Transverse colon (tissue), 4 donors: ENCODE data around the genes CAVIN2, HECW2 and CCDC150.

- PRO-cap = no peak
- RAMPAGE, long total RNA, 4 experiments = no peak in any of the 4 experiments
Measured at GRCh38 chr2:191677938-191677991, 171 bp upstream of the NABP1 start.

DNA sequence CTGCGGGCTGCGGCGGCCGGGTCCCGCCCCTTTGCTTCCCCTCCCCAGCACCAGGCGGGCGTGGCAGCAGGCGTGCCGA, 105 bp upstream of the NABP1 start:
- PRO-cap = no peak
- RAMPAGE, long total RNA, 4 experiments = no peak in any of the 4 experiments

DNA sequence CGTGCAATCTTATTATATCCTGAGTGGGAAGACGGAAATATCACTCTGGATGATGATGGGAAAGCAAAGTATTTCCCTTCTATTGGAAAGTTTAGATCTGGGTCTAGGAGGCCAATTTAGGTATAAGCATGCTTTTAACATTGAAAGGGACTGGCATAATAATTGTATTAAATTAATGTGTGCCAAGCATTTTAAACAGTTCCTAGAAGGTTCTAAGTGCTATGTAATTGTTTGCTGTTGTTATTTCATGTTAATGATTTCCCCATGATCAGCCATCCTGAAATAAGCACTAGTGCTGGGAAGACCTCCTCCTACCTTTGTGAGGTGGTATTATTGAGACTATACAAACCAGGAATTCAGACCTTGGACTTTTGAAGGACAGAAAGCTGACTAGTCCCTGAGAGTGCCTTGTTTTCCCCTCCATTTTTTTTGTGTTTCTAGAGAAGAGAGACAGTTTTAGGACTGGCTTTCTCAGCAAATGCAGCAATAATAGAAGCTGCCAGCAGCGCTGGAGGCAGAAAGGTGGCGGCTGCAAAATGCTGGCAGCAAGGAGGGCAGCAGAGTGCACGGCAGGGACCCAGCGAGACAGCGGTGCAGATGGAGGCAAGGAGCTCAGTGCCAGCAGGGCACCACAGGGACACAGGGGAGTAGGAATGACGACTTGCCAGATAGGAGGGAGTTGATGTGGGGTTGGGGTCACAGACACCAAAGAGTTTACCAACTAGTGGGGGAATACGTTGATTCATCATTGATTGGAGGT, 25.2 kb downstream of the NABP1 start:
- PRO-cap = no peak
- RAMPAGE, long total RNA, 4 experiments = no peak in any of the 4 experiments

DNA sequence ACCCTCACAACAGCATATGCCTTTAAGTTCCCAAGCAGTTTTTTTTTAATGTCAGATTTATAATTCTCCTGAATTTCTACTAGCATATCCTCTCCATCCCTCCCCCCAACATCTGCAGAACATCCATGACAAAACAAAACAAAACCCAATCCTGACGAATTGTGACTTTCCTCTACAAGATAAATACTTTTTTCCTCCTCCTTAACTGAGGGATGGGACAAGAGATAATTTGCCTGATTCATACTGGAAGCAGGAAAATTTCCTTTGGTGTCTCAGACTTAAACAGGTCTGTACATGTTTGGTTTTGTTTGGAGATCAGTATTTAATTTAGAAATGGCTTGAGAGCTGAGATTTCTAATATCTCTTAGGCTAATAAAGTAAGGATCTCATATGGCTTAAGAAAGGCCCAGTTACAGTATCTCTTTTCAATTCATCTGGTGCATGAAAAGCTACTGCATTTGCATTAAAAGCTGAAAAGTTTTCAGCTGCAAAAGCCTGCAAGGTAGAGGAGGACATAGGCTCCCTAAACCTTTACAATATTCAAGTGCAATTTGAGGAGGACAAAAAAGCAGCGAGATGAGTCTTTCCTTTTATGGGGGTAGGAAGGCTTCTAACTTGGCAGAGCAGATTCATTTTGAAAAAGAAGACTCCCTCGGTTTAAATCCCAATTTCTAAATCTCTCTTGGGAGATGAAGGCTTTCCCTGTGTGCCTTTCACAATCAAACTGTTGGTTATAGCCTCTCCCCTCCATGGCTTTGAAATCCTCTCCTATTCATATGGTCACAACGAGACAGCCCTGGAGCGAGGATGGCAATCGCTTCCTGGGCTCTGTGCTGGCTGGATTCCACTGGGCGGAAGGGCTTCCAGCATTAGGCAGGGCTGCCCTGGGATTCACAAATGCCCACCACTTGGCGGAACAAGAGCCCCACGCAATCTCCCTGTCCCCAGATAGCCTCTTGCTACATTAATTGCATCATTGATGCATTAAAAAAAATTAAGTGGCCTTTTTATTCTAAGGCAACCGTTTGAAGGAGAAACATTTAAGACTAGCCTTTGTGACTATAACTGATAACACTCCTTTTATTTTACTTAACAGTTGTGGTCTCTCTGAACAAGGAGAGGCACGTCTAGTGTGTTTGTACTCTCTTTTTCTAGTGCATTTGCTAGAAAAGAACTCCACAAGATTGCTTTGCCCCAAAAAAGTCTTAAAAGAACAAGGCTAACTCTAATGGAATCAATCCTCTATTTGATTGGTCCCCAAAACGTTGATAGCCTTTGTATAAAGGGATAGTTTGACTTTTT, 1.8 kb downstream of the CAVIN2 start:
- PRO-cap = no peak
- RAMPAGE, long total RNA, 4 experiments = no peak in any of the 4 experiments

GRCh38 chr2:191846852-191847603, at the start of gene CAVIN2:
Gene CAVIN2, minus strand, starts transcription at chr2:191847088.
- PRO-cap = bidirectional peak, plus-strand start at chr2:191847458, minus-strand start at chr2:191847075
- RAMPAGE, long total RNA, 4 experiments = start-site peak on the minus strand in 4 of 4 experiments, at chr2:191846978-191847289 at its widest, 16 to 266 reads per replicate

DNA sequence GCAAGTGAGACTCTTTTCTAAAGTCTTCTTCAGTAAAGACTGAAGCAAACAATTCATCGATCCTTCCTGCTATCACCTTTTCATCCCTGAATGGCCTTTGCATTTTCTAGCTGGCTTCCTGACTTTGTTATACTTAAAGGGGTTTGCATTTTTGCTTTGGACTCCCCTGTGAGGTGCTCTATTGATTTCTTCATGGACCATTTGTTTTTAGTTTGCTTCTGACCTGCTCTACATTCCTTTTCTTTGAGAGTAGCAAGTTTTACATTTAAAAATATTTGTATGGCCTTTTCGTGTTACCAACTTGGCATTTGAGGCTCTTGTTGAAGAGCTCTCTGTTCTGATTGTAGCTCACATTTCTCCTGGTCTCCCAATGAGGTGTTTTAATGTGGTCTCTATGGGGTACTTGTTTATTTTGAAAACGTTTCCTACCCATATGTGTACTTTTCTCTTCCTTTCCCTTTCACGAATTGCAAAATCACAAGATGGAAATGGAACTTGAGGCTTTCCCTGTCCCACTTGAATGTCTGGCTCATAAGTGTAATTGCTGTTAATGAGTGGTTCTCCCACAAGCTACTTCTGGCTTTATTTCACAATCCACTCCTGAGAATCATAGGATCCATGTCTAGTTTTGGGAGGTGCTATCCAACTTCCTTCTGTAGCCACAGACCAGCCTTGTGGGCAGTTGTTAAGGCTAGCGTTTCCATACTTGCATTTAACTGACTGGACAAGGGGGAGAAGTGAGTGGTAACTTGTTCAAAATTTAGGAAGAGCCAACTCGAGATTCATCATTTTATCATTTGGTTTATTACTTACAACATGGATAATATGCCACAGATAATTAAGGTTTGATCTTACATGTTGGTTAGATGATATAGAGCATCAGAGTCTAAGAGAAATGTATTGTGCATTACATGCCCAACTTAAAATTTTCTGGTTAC, 81.1 kb upstream of the CAVIN2 start:
- PRO-cap = no peak
- RAMPAGE, long total RNA, 4 experiments = no peak in any of the 4 experiments

GRCh38 chr2:191965617-191965942, 118.7 kb upstream of the CAVIN2 start:
- PRO-cap = no peak
- RAMPAGE, long total RNA, 4 experiments = no peak in any of the 4 experiments

DNA sequence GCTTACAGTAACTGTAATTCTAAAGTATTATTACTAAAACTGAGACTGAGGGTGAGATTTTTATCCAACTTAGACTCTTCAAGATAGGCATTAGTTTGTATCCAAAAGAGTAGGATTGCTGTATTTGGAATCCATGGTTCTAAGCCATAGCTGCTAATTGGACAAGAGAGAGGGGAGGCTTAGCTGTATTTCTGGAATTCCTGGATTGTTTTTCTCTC, 39.4 kb downstream of the TMEFF2 start:
- PRO-cap = no peak
- RAMPAGE, long total RNA, 4 experiments = no peak in any of the 4 experiments

- PRO-cap = no peak
- RAMPAGE, long total RNA, 4 experiments = no peak in any of the 4 experiments
Measured at GRCh38 chr2:195656054-195656508, 945 bp upstream of the SLC39A10 start.

- PRO-cap = no peak
- RAMPAGE, long total RNA, 4 experiments = no peak in any of the 4 experiments
Measured at GRCh38 chr2:196144495-196144878, 26.9 kb downstream of the STK17B start.

DNA sequence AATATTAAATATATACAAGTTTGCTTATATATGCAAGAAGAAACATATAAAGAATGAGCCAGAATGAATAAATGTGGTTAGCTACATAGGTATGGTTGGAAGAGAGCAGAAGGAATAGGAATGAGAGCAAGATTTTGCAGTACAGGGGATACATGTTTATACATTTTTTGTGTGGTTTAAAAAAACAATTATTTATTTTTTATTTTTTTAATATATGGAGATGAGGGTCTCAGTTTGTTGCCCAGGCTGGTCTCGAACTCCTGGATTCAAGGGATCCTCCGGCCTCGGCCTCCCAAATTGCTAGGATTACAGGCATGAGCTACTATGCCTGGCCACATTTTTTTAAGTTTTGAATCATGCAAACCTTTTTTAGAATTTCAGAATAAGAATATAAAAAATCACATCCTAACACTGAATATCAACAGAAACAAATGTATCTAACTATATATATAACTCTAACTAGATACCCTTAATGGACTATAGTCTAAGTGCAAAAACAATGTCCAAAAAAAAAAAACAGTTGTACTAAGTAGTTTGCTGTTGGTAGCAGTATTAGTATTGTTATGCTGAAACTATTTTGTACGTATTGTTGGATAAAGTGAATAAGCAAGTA, 18.5 kb downstream of the STK17B start:
- PRO-cap = no peak
- RAMPAGE, long total RNA, 4 experiments = no peak in any of the 4 experiments

DNA sequence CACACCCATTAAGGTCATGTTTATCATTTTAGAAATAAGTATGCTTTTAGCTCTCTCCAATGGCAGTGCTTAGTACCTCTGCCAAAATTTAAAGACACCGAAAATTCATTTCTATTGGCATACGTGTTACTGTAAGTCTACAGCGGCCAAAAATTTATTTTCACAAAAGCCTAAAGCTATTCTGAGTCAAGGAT, 13.8 kb downstream of the STK17B start:
- PRO-cap = no peak
- RAMPAGE, long total RNA, 4 experiments = no peak in any of the 4 experiments

GRCh38 chr2:196168098-196168415, 3.3 kb downstream of the STK17B start:
- PRO-cap = no peak
- RAMPAGE, long total RNA, 4 experiments = no peak in any of the 4 experiments

DNA sequence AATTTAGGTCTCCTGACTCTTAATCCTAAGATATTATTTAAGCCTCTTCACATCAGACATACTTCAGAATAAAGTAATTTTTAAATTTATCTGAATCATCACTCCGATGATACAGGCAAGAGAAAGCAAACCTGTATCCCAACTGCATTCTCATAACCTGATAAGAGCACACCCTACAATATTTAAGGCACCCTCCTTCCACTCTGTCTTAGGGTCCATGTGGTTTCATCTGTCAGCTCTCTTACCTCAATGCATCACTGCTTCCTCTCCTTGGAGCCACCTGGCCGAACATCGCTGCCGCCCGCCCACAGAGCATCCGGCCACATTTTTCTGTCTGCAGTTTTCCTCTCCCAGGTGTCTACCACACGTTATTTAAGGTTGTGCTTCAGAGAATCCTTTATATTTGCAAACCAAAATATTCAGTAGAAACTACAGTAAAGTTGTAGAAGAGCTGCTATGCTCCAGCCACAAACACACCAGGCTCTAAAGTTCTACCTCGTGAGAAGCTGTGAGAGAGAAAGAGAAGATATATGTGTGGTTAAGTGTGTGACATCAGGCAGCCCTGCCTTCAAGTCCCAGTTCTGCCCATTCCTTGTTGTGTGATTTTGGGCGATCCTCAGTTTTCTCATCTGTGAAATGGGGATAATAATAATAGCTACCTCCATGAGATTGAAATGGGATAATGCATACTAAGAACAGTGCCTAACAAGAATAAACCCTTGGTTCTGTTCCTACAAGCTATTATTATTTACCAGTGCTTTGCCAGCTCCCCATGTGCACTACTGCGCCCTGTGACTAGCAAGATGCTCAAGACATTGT, 4.8 kb upstream of the STK17B start:
- PRO-cap = bidirectional peak, plus-strand start at position 339 of the sequence, minus-strand start at position 154 of the sequence
- RAMPAGE, long total RNA, 4 experiments = start-site peak on the minus strand in 1 of 4 experiments, centred at position 328 of the sequence, 76 reads per replicate

DNA sequence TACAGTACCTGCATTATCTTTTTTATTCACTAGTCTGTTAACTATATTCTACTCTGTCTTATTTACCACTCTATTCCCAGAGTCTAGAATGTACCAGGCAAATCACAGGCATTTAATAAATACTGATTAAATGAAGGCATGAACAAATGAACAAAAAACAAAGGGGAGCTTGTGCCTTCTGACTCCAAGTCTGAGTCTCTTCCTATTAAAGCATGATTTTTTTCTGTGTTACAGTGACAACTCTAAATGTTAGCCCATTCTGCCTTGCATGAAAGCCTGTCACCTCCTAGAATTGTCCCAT, 133.0 kb upstream of the STK17B start:
- PRO-cap = no peak
- RAMPAGE, long total RNA, 4 experiments = no peak in any of the 4 experiments

DNA sequence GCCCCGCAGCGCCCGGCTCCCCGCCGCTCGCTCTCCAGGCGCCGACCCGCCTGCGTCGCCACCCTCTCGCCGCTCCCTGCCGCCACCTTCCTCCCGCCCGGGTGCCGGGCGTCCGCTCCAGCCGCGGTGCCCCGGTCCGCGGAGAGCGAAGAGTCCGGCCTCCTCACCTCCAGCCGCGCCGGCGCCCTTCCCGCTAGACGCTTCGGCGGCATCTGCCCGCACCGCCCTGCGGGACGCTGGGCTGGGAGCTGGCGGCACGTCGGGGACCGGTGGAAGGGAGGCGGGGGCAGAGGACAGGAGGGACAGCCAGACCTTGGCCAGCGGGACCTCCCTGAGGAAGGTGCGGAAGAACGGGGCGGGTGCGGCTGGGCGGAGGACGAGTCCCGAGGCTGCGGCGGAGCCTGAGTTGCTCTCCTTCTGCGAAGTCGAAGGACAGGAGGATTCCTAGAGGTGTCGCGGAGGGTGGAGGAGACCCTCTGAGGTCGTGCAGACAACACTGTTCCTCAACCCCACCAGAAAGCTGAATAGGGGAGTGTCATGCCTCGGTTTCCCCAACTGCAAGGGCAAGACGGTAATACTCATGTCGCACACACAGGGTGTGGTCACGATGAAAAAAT, at the start of gene HECW2:
HECW2 (minus strand) TSS at position 214 of the 617 bp plus-strand sequence.
- PRO-cap = no peak
- RAMPAGE, long total RNA, 4 experiments = no peak in any of the 4 experiments

- PRO-cap = unidirectional peak, plus-strand start at chr2:196639715
- RAMPAGE, long total RNA, 4 experiments = start-site peak on the plus strand in 1 of 4 experiments, at chr2:196639652-196639742 at its widest, 14 reads per replicate
Measured at GRCh38 chr2:196639227-196640031, at the start of gene CCDC150. Gene CCDC150, plus strand, starts transcription at chr2:196639715.

DNA sequence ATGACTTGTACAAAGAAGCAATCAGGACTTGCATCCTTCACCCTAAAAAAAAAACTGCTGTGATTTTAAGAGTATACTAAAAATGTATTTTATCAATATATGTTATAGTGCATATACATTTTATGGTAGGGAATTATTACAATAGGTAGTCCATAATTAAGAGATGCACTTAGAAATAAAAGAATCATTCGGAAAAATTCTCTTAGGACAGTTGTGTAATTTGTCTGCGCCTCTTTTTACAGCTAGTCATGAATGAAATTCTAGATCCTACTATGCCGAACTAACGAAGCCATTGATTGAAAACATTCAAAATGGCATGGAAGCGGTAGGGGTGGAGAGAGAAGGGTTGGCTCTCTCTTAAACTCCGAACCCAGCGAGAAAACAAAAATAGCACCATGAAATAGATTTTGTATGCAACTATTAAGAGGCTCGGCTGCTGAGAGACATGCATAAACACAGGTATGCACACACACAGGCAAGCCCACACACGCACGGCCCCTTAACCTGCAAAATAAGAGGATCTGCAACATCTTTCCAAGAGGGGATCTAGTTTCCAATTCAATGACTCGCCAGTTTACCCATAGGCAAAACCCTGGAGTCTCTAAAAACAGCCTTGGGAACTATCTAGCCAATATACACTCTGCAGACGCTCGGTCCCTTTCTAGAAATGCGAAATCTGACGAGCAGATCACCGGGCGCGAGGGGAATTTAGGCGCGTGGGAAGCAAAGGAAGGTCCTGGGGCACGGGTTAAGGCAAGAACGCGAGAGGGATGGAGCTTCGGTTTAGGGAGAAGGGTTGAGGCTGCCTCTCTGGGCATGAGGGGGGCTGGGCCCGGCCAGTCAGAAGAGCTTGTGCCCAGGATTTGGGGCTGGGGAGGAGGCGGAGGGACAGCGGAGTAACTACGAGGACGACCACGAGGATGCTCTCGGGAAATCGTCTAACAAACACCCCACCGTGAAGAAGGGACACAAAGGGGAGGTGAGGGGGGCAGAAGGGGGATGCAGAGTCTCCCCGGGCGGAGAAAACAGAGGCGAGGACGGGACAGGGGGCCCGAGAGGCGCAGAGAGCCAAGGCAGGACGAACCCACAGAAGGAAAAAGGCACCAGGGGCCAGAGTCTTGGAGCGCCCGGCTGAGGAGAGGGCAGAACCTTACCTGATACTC, 810 bp downstream of the PGAP1 start:
- PRO-cap = no peak
- RAMPAGE, long total RNA, 4 experiments = no peak in any of the 4 experiments

GRCh38 chr2:197010153-197010405, 83.6 kb upstream of the PGAP1 start:
- PRO-cap = no peak
- RAMPAGE, long total RNA, 4 experiments = no peak in any of the 4 experiments

GRCh38 chr2:197163867-197165021, 146.3 kb downstream of the ANKRD44 start:
- PRO-cap = no peak
- RAMPAGE, long total RNA, 4 experiments = no peak in any of the 4 experiments